ENCODE measurements around a stretch of chr17.

DNA sequence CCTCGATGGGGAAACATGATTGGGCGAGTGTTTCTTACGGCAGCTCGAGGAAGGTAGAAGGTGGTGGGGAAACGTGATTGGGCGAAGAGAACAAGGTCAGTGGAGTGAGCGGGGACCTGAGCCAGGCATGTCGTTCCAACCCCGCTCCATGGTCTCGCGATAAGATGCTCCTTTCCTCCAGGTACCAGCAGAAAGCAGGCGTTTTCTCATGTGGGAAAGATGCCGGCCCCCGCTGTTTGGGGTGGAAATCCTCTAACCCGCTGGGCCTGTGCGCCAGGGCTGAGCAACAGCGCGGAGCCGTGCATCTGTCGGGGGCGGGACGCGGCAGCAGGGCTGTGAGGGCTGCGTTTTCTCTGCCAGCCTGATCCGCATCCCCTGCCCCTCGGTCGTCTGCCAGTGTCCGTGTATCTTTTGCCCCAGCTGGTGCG lies 25.6 kb upstream of the DOC2B start:
- RRBS: no CpG with 5 or more reads among the region's 29 CpGs
CAGE:
- cytosol, long polyA plus RNA: no peak
- long polyA plus RNA: no peak
- nucleus, long polyA plus RNA: no peak

DNA sequence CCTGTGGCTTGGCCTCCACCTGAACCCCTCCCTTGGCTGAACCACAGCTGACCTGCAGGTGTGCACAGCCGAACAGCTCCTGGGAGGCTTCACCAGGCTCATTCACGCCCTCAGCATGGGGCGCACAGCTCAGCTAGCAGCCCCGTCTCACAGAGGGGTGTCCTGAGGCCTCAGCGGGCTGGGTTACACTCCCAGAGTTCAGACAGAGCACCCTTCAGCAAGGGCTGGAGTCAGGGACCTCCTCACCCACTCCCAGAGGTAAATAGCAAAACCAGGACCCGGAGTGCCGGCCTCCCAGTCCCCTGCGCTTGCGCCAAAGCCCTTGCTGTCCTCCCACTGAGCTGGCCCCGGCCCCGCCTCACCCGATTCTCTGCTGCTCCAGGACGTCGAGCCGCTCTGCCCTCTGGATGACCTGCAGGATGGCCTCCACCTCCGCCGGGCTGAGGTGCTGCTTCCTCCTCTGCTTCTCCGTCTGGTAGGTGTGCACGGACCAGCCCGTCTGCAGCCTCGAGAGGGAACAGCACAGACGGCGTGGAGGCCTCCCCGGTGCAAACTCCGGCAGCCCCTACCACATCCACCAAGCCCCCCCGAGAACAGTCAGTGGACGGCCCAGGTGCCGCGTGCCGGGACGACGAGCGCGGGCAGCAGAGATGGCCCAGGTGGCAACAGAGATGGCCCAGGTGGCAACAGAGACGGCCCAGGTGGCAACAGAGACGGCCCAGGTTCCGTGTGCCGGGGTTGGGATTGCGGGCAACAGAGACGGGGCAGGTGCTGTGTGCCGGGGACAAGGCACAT lies 31.5 kb downstream of the RPH3AL start:
- RRBS: 31% methylated on average over 28 of the region's 41 CpGs
CAGE:
- cytosol, long polyA plus RNA: no peak
- long polyA plus RNA: no peak
- nucleus, long polyA plus RNA: no peak

- RRBS: 74% methylated on average over 6 of the region's 18 CpGs
CAGE:
- cytosol, long polyA plus RNA: no peak
- long polyA plus RNA: no peak
- nucleus, long polyA plus RNA: no peak
Measured at GRCh38 chr17:339536-340036, 13.0 kb downstream of the RPH3AL start.

DNA sequence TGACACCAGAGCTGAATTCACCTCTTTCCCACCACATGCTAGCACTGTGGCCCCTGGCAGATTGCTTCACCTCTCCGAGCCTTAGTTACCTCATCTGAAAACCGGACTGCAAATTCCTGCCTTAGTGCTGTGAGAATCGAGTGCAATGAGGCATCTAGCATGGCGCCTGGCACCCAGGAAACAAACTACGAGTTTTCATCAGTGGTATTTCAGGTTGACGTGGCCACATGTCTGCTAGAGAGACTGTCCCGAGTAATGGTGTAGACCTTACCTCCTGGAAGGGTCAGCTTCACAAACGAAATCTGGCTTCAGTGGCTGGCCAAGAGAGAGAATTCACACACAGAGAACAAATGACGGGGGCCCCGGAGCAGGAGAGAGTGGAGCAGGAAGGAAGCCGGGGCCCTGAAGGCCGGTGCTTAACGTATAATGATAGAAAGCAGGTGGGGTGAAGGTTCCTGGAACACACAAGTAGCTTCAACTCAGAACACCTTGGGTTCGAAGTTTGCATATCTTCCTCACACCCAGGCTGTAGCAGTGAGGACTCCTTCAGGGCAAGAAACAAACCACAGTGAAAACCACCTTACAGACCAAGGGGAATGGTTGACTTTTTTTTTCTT lies 6.5 kb downstream of the C17orf97 start:
- RRBS: no CpG with 5 or more reads among the region's 14 CpGs
CAGE:
- cytosol, long polyA plus RNA: no peak
- long polyA plus RNA: no peak
- nucleus, long polyA plus RNA: no peak

- RRBS: no CpG with 5 or more reads among the region's 5 CpGs
CAGE:
- cytosol, long polyA plus RNA: no peak
- long polyA plus RNA: no peak
- nucleus, long polyA plus RNA: no peak
Measured at GRCh38 chr17:423219-423477, 13.0 kb downstream of the C17orf97 start.

GRCh38 chr17:545115-545801 lies 135.1 kb downstream of the C17orf97 start:
- RRBS: no CpG with 5 or more reads among the region's 9 CpGs
CAGE:
- cytosol, long polyA plus RNA: no peak
- long polyA plus RNA: no peak
- nucleus, long polyA plus RNA: no peak

DNA sequence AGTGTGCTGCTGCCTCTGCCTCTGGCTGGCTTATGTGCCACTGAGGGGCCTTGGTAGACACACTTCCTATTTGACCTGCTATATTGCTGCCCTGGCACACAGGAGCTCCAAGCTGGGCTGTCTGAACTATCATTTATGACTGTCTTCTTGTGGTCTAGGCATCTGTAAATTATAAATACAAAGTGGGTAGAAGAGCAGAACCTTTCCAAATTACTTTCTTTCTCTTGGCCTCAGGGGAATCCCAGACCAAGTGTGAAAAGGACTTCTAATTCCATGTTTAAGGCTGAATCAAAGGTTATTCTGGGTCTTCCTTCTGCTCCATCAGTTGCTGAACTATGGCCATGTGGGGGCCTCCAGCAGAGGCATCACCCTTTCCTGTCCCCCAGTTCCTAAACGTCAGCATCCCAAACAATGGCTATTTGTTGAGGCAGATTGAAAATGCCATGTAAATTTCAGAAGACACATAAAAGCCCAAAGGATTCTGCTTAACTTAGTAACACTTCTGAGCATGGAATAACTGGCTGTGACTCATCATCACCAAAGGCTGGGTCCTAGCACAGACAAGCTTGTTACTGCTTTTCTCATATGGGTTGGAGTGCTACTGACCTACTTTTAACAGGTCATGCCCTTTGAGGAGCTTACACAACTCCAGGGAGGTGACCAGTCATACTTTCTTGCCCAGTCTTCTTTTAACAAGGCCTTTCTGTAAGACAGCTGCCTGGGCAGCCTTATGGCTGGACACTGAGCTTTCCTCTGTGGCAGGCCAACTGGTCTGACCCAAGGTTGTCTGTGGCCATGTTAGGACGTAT lies 149.6 kb downstream of the C17orf97 start:
- RRBS: no CpG with 5 or more reads among the region's 2 CpGs
CAGE:
- cytosol, long polyA plus RNA: no peak
- long polyA plus RNA: no peak
- nucleus, long polyA plus RNA: no peak

- RRBS: no CpG with 5 or more reads among the region's 9 CpGs
CAGE:
- cytosol, long polyA plus RNA: no peak
- long polyA plus RNA: no peak
- nucleus, long polyA plus RNA: no peak
Measured at GRCh38 chr17:602376-603117, 112.1 kb downstream of the VPS53 start.

DNA sequence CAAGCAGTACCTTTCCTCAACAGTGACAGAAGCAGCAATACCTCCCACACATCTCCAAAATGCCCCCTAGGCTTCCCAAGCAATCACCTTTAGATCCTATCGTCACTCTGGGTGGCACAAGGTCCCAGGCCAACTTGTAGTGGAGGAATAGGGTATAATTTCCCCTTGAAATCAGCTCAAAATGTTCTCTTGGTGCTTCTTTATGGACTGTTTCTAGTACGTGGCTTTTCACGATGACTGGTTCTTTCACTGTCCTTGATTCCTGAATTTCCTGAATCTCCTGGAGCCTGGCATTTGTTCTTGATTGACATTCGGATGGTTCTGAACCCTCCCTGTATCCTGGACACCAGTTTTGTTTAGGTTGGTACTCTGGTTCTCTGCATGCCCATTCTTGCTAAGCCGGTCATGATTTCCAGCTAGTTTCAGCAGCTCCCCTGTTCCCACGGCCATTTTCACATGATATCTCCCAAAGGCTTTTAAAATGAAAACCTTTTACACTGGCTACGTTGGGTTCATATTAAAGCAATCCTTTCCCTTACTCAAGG lies 6.9 kb upstream of the VPS53 start:
- RRBS: no CpG with 5 or more reads among the region's 7 CpGs
CAGE:
- cytosol, long polyA plus RNA: no peak
- long polyA plus RNA: no peak
- nucleus, long polyA plus RNA: no peak

DNA sequence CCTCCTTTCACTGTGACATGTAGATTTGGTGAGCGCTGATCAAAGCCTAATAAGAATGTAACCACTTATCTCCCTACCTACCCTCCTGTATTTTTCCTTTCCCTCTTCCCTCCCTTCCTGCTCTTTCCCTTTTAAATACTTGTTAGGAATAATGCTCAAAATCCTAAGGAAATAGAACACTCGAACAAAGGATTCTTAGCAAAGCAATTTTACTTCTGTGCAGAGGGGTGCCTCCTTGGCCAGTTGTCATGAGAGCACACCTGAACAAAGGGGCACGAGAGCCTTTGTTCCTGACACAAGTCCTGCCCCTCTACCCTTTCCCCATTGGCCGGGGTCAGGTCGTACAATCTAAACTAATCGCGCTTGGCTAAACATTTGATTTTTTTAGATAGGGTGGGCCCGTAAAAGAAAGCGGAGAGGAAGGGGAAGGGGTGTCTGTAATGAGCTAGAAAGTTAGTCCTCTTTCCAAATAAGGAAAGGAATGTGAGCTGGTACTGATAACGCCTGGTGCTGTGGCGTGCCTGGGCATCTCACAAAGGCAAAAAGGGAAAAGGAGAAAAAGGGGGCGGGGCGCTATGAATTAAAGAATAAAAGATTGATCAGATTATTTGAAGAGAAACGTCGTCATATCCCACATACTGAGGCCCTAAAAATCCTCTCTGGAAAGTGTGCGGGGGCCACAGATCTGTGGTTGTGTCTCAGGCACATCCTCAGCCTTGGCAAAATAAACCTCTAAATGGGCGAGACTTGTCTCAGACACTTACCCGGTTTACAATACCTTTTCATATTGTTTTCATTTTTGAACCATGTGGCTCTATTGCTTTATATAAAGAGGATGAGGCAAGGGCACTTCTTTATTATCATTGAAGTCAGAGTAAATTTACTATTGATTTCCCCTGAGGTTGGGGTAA lies 4.1 kb upstream of the GEMIN4 start:
- RRBS: no CpG with 5 or more reads among the region's 18 CpGs
CAGE:
- cytosol, long polyA plus RNA: no peak
- long polyA plus RNA: no peak
- nucleus, long polyA plus RNA: no peak

GRCh38 chr17:781237-781859 lies 732 bp downstream of the GLOD4 start:
- RRBS: 0% methylated on average over 1 of the region's 16 CpGs
CAGE:
- cytosol, long polyA plus RNA: no peak
- long polyA plus RNA: no peak
- nucleus, long polyA plus RNA: no peak

DNA sequence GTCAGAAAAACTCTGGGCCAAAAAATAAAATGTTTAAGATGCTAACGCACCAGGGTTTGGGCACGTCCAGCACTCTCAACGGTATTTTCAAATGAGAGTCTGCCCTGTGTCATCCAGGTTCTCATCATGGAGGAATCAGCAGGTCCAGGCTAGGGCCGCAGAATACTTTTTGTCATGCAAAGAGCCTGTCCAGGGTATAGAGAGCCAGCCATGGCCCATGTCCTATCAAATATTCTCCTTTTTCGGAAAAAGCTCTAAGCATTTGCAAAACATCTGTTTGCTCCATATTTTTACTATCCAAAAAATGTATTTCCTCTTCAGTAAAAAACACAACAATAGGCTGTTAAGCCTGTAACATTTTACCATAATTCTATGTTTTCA lies 2.3 kb downstream of the NXN start:
- RRBS: no CpG with 5 or more reads among the region's 5 CpGs
CAGE:
- cytosol, long polyA plus RNA: no peak
- long polyA plus RNA: no peak
- nucleus, long polyA plus RNA: no peak

GRCh38 chr17:977796-978749 lies 1.5 kb downstream of the NXN start:
- RRBS: 1% methylated on average over 20 of the region's 40 CpGs
CAGE:
- cytosol, long polyA plus RNA: no peak
- long polyA plus RNA: no peak
- nucleus, long polyA plus RNA: no peak

- RRBS: 73% methylated on average over 9 of the region's 31 CpGs
CAGE:
- cytosol, long polyA plus RNA: no peak
- long polyA plus RNA: no peak
- nucleus, long polyA plus RNA: no peak
Measured at GRCh38 chr17:1030242-1031224, 33.6 kb downstream of the TIMM22 start.

GRCh38 chr17:1091496-1092641 lies 87.9 kb downstream of the ABR start:
- RRBS: 92% methylated on average over 4 of the region's 36 CpGs
CAGE:
- cytosol, long polyA plus RNA: no peak
- long polyA plus RNA: no peak
- nucleus, long polyA plus RNA: no peak

GRCh38 chr17:1098305-1098660 lies 81.5 kb downstream of the ABR start:
- RRBS: no CpG with 5 or more reads among the region's 8 CpGs
CAGE:
- cytosol, long polyA plus RNA: no peak
- long polyA plus RNA: no peak
- nucleus, long polyA plus RNA: no peak

- RRBS: 94% methylated on average over 2 of the region's 17 CpGs
CAGE:
- cytosol, long polyA plus RNA: no peak
- long polyA plus RNA: no peak
- nucleus, long polyA plus RNA: no peak
Measured at GRCh38 chr17:1100379-1100907, 79.3 kb downstream of the ABR start.

GRCh38 chr17:1103883-1104785 lies 75.6 kb downstream of the ABR start:
- RRBS: 82% methylated on average over 7 of the region's 21 CpGs
CAGE:
- cytosol, long polyA plus RNA: no peak
- long polyA plus RNA: no peak
- nucleus, long polyA plus RNA: no peak

DNA sequence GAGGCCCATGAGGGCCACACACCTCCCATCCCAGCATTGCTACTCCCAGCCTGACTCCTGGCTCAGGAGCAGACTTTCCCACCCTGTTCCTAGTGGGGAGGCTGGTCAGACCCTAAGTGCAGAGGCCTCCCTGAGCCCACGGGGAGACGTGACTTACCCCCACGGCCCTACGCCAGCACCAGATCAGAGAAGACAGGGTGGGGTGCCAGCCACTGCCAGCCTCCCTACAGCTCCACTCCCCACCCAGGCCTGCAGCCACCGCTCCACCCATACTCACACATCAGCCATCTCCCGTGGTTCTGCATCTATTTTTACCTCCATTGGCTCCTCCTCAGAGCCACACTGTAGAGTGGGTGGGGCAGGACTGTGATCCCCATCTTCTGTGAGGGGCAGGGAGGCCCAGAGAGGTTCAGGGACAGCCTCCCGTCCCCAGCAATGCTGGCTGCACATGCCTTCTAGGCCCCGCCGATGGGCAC lies 72.2 kb downstream of the ABR start:
- RRBS: no CpG with 5 or more reads among the region's 9 CpGs
CAGE:
- cytosol, long polyA plus RNA: no peak
- long polyA plus RNA: no peak
- nucleus, long polyA plus RNA: no peak

DNA sequence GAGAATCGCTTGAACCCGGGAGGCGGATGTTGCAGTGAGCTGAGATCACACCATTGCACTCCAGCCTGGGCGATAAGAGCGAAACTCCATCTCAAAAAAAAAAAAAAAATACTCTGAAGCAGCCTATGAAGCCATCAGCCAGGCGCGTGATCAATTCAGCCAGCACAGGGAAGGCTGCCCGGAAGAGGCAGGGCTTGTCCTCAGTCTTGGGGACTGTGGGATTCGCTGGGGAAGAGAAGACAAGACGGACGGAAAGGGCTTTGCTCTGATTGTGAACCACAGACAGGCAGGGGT lies 37.3 kb downstream of the ABR start:
- RRBS: no CpG with 5 or more reads among the region's 11 CpGs
CAGE:
- cytosol, long polyA plus RNA: no peak
- long polyA plus RNA: no peak
- nucleus, long polyA plus RNA: no peak